Frontal cortex (tissue), 2 donors: Measurements from ENCODE around the gene ZFP64.

DNA sequence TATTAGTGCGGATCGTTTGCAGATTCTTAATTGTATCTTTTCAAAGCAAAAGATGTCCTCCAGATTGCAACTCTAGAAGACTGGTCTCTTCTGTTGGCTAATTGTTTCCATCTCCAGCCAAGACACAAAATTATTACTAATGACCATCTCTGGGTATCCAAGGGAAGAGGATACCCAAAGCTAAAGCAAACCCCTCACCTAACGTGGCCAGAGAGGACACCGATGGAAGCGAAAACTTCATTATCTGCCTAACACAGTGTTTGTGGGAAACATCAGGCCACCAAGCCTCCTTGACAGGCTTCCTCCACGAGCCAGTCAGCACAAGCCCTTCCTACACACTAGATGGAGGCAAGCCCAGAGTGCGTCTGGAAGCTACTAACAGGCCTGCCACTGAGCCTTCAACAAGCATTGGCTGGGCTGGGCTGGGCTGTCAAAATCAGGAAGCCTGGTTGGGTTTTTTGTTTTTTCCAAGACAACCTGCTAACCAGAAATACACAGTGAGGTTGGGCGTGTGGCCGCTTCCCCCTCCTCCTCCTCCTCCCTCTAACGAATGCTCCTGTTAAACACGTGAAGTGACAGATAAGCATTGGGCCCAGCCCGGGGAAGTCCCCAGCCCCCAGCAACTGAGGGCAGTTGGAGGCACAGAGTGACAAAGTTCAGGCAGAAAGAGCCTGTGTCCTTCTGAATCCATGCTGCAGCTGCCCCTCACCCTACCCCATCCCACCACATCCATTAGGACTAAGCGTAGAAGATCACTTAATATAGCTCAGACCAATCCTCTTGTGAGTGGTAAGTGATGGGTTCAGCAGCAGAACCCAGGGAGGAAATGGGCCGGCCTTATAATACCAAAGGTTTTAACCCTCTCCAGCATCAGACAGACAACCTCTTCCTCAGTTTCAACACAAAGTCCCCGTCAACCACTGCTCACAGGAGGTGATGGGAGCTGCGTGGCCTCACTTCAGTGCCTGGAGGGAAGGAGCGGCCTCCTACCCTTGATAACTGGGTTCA lies 1.3 kb downstream of the NFATC2 start:
- RAMPAGE, long total RNA, result no peak

GRCh38 chr20:51715160-51715714 lies 53.0 kb downstream of the ATP9A start:
- RAMPAGE, long total RNA, result no peak

- RAMPAGE, long total RNA, result no peak
These were observed 11.0 kb downstream of the ATP9A start for GRCh38 chr20:51757142-51757578.

DNA sequence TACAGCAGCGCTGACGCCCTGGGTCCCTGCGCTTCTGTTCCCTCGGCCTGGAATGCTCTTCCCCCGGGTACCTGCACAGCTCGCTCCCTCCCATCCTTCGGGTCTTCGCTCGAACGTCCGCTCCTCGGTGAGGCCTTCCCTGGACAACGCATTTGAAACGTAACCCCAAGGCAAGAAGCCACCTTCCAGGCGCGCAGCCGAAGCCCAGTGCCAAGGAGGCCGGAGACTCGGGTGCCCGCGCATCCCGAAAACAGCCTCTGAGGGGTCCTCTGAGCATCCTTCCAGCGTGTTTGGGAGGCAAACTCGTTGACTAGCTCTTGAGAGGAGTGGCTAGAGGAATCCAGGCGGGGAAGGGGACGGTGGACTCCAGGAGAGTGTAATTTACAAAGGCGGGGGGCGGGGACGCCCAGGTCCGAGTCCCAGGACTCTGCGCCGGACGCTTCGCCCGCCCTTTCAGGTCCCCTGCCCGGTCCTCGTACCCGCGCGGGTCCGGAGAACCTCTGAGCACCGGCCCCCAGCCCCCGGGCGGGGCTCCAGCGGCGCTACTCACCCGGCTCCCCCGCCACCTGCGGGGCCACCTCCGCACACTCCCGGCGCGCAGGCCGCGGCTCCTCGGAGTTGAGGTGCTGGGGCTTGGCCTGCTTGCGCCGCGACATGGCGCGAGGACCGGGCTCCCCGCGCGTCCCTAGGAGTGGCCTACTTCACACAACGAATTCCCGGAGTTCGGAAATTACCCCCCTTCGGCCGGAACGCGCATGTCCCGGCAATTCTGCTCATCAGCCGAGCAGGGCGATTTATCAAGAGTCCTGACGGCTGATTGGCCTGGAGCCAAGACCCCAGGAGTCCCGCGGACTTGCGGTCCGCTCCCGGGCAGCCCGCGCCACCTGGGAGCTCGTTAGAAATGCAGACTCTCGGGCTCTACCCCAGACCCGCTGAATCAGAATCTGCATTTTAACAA lies 86.7 kb downstream of the ZFP64 start:
- RAMPAGE, long total RNA, result no peak

DNA sequence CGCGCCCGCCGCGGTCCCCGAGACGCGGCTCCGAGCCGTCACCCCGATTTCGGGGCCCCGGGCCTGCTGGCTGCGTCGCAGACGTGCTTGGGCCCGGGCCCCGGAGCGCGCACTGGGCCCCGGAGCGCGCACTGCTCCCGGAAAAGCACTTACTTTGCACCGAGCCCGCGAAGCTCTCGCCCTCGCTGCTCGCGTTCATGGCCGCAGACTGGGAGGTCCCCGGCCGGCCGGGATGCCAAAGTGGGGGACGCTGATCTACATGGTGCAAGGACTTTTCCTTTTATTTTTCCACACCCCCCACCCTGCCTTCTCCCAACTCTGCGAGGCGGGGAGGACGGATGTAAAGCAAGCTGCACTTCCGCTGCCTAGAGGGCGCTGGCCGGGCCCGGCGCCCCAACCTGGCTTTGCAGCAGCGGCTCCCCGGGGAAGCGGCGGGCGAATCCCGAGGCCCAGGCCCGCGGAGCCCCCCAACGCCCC lies at the start of gene ZFP64:
ZFP64 (minus strand) TSS at position 342 of the 477 bp plus-strand sequence.
- RAMPAGE, long total RNA, result no peak

DNA sequence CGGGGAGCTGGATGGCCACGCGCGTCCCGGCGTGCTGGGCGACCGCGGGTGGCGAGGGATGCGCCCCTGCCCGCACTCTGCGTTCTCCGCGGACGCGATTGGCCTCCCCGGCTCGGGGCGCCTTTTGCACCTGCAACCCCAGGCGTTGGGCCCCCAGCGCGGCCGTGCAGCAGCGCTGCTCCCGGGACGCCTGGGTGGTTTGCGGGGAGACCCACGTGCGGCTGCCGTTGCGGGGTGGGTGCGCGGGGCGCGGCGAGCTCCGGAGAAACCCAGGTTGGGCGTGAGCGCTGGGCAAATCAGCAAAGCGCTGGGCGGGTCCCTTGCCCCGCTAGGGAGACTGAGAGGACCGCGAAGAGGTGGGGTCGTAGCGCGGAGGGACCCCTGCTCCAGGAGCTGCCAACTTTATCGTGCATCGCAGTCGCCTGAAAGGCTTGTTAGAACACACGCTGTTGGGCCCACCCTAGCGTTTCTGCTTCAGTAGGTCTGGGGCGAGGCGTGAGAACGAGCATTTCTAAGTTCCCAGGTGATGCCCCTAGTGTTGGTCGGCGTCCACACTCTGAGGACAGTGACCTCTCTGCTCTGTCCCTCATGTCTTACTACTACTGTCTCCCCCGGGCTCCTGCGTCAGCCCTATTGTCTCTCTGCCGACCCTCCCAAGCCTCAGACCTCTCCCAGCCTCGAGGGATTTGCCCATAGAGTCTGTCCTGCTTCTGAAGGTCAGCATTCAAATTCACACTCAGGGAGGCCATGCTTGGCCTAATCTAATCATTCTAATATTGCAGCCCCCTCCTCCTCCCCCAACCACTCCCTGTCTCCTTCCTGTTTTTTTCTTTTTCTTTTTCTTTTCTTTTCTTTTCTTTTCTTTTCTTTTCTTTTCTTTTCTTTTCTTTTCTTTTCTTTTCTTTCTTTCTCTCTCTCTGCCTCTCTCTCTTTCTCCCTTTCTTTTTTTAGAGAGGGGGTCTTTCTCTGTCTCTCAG lies 624 bp upstream of the ZFP64 start:
- RAMPAGE, long total RNA, result no peak

DNA sequence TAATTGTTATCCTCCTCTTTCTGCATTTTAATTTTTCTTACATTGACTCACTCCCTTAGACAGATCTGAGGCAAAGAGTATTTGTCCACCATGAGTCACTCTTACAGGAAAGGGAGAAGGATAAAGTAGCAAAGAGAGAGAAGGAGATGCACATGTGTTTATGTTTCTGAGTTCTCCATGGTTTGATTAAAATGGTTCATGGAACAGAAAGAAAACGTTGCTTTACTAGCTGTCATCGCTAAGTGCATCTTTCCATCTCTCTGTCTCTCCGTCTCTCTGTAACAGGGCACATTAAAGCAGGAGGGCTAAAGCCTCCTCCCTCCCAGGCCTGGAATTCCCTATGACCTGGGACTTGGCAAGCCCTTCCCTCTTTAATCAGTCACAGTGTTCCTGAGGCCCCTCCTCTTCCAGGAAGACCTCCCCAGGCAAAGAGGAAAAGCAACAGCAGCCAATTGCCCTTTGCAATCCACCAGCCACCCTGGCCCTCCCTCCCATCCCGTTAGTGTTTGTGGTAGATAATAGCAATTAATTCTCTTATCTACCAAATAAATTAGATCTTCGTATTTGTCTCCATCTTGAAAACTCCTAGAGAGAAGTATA lies 112.8 kb upstream of the TSHZ2 start:
- RAMPAGE, long total RNA, result no peak

DNA sequence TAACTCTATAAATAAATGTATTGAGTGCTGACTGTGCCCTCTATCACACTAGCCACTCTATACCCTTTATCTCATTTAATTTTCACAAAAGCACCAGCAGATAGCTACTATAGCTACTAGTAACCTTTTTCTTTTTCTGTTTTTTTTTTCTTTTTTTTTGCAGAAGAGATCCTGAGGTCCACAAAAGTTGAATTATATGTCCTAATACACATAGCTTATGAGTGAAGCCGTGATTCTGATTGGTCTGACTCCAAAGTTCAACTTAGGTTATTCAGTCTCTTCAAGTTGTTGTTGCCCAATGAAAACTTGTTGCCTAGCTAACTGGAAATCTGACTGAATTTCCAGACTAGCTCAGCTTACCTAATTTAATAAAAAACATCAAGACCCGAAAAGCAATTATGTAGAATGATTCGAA lies 107.5 kb downstream of the TSHZ2 start:
- RAMPAGE, long total RNA, result no peak

DNA sequence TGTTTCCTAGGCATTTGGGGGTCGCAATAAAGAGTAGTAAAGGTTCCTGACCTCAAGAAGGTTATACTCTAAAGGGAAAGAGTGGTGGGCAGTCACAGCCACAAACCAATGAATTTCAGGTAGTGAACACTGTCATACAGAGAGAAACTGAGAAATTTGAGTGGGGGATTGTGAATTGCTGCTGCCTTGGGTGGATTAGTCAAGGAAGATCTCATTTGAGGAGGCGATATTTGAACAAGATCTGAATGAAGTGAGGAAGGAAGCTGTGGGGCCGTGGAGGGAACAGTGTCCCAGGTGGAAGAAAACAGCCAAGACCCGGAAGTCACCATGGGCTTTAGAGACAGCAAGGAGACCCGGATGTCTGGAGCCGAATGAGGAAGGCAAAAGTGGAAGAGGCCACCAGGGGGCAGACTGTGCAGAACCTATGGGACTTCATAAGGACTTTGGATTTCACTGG lies 185.7 kb downstream of the TSHZ2 start:
- RAMPAGE, long total RNA, result no peak

DNA sequence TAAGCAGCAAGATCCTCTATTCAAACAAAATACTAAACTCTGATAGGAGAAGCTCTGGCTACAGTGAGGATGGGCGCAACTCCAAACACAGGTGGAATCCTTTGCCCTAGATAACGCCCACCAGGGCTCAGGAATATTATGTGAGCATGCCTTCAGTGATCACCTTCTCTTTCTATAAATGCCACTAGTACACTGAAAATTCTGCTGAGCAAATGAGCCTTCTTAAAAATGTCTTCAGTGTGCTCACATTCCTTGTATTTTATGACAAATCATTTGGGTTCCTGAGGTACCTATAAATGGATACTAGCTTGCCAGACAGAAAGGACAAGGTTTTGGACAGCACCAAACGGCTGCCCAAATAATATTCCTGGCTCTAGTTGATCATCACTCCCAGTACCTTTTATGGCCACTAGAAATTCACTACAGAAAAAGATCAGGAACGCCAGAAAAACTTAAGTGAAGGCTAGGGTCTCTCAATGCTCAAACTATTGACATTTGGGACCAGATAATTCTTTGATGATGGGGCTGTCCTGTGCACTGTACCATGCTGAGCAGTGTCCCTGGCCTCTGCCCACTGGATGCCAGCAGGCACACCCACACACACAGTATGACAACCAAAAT lies 13.1 kb downstream of the ZNF217 start:
- RAMPAGE, long total RNA, result no peak

DNA sequence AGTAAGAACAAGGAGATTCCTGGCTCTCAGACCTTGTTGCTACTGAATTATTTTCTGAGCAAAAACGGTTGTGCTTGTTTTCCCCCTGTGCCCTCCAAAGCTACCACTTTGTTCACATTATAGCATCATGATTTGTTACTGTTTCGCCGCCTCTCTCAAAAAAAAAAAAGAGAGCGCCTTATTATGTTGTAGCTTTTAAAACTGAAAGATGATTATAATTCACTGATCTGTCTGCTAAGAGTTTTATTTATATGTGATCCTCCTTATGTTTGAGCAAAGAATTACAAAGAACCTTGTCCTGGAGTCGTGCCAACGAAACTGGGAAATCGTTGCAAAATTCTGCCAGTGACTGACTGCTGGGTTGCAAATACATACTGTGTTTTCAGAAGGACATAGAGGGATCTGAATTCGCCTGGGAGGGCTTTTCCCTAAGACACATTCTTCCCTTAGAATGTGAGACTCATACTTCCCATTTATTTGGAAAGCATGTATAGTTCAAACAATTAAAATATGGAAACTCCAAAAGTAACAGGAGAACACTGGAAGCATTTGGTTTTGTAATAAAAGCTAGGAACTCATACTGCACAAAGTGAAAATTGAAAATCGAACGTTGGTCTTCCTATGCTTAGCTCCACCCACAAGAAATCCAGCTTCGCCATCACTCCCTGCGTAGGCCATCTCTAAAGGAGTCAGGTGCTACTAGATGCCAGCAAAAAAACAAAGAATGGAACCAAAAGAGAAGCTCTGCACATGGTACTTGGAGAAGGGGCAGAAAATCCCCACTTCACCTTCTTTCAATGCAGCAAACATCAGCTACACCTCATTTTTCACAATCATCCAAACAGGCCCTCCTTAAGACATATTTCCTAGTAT lies 2.7 kb upstream of the ZNF217 start:
- RAMPAGE, long total RNA, result no peak

DNA sequence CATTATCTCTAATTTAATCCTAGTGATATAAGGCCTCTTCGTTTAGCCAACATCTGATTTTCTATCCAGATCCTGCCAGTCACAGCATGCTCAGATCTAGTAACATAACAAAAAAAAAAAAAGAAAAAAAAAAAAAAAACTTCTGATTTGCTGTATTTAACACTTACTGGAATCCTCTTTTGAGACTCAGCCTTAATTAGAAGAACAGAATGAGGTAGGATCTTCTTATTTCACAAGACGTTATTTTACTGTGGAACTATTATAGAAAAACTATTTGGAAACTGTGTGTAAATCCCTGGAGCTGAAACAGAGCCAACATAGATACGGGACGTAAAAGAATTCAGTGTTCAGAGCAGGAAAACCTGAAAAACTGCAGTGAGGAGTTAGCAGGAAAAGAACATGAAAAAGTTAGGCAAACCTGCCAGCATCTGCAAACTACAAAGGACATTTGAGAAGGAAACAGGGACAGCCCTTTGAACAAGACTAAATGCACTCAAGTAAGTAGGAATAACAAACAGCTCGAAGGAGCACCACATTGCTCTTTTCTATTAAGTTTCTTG lies 3.4 kb upstream of the ZNF217 start:
- RAMPAGE, long total RNA, result no peak

DNA sequence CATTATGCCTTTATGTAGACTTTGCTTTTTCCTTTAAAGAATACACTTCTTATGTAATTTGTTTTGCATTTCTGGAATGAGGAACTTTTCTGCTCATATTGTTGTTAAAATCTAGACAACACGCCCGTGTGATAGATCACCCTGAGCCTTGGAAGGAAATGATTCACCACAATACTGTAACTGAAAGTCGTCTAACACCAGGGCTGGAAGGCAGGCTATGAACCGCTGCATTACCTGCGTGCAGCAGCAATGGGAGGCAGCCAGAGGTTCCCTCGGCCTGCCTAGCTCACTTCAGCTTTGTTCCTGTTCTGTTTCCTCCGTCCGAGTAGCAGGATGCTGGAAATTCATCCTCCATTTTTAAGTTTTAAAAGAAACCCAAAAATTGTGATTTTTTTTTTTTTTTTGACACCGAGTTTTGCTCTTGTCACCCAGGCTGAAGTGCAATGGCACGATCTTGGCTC lies 49.5 kb upstream of the ZNF217 start:
- RAMPAGE, long total RNA, result no peak

DNA sequence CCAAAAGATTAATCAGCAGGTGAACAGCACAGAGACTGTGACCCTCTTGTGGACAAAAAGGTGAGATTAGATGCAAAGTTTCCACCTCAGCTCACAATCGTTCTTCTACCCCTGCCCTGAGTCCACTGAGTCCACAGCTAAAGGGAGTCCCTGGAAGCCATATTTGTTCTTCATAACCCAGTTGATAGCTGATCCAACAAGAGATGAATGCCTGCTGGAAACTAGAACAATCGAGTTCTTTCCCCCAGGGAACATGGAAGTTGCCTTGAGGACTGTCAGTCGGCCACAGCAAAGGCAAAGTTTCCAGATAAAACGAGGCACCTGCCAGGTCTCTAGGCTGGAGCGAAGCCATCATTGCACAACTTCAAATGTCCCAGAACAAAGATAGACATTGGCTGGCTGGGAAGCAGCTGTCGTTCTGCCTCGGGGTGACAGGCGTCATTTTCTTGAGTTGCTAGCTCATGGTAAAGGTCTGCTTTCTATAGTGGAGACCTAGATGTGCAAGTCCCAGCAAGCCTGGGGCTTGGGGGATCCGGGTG lies 184.3 kb upstream of the ZNF217 start:
- RAMPAGE, long total RNA, result no peak

- RAMPAGE, long total RNA, result no peak
These were observed 223.3 kb downstream of the BCAS1 start for GRCh38 chr20:53847006-53847500.

GRCh38 chr20:53863808-53864350 lies 206.5 kb downstream of the BCAS1 start:
- RAMPAGE, long total RNA, result no peak

DNA sequence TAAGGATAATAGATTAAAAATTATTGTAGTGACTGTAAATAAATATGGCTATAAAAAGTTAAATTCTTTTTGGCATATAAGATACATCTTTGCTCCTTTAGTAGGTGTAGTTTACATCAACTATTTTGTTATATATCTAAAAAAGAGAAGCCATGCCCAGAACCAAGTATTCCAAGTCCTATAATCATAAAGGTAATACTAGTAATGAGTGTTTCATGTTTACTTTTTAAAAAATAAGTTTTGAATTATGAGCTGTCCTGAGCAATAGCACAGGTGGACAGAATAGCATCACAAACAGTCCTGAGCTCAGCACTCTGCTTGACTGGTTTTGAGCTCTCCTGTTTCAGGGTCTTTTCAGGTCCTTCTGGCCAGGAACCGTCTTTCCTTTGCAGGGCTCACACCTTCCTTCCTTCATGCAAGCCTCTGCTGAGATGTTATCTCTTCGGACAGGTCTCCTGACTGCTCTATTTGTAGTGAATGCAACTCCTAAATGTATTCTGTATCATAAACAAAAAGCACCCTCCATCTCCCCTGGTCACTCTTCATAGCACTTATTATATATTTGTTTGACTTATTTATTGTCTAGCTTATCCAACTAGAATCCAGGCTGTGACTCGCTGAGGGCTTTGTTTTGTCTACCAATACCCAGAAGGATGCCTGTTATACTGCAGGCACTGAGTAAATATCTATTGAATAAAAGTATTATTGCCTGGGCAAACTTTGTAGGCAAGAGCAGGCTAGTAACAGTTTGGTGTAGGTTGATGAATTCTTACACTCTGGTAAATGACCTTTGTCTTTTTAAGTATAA lies 200.0 kb downstream of the BCAS1 start:
- RAMPAGE, long total RNA, result no peak

DNA sequence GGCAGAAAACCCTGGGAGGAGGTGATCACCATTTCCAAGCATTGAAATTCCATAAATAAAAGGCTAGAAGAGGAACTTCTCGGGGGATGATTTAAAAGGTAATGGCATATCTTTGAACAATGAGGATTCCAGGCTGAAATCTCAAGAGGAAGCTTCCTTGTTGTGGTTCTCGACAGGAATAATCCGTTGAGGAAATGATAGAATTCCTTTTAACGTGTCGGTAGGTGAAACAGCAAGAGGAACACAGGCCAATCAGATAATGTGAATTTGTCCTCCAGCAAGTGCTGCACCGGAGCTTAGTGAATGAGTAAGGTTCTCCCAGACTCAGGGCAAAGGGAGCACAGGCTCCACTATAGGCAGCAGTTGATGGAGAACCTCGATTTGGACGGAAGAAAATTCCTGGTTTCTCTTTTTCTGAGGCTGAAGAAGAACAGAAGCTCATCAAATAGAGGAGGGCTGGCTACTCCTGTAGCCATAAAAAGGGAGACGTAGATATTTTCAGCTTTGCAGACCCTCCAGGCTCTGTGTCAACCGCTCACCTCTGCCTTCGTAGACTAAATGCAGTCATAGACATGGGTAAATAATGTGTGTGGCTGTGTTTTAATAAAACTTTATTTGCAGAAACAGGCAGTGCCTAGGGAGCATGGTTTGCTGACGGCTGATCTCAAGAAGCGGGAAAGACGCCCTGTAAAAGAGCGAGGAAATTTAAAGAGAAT lies 172.1 kb downstream of the BCAS1 start:
- RAMPAGE, long total RNA, result no peak

GRCh38 chr20:53903506-53904131 lies 166.8 kb downstream of the BCAS1 start:
- RAMPAGE, long total RNA, result no peak

DNA sequence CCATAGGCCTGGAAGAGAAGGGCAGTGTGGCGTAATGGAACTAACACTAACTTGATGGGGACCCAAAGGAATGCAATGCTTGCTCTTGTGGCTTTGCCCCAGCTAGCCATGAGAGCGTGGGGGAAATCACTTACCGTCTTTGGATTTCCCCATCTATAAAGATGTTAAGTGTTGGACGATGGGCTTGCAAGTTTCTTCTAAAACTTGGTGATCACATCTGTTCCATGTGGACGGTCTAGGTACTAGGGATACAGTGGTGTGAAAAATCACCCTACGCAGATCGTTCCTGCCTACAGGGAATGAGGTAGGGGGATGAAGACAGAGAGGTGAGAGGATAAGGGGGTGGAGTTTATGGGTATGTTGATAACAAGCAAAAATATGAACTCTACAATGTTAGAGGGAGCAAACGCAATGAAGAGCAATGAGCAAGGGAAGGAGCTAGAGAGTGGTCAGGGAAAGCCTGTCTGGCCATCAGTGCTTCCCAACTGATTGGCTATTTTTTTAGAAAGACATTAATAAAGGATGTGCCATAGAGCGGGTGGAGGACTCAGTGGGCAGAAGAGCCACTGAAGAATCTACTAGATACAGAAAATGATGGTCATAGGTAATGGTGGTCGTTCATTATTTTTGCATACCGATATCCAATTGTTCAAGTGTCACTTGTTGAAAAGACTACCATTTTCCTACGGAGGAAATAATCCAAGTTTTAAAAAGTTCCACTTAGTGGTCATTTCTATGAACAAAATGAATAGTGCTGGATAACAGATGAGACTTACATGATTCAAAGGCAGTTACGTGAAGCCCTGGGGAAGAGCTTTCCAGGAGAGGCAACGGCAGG lies 165.1 kb downstream of the BCAS1 start:
- RAMPAGE, long total RNA, result no peak